GM06990 (cell line): ENCODE results near the gene EMC4.

DNA sequence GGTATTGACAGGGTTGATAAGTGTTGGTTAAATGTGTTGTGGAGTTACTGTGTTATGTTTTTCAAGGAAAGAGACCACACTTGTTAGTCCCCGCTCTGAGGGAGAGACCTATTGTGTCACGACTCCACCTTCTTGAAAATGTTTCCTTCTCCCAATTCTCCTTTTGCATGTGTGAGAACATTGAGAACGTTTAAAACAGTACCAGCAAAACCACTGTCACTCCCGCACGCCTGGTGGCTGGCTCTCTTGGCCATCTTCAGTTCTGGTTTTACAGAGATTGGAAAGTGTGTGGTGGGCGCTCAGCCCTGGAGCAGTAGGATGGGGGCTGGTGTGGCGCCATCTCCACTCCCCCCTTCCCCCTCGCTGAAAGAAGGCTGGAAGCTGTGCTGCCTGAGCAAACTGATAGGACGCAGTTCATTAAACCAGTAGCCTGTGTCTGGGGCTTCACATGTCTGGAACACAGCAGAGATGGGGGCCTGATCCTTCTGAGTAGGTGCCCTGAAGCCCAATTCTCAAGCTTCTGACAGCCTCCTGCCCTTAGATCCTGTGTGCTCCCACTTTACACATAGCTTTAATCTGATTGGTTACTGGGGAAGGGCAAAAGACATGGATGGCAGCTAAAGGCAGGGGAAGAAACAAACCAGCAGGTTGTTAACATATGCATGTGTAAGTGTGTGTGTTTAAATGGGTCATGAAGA is 5.7 kb downstream of the KLF13 start:
- RRBS: no CpG with 5 or more reads among the region's 9 CpGs

- RRBS: no CpG with 5 or more reads among the region's 15 CpGs
Observed at GRCh38 chr15:31339546-31340450, 13.2 kb downstream of the KLF13 start.

DNA sequence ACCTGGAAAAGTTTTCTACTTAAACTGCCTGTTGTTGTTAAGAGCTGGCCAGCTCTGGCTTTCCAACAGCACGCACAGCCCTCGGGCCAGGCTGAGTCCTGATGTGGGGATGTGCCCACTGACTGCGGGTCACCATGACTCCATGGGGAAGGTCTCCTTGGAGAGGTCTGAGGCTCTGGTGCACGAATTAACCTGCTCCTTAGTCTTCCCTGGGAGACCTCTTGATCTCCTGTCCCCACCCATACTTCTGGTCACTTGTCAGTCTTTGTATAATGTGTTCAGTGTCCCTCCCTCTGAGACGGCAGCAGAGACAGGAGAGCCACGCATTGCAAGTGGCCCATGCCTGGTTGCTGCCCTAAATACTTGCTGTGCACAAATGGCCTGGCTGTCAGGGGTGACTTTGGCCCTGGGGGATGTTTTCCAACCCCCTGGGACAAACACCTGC is 17.0 kb downstream of the KLF13 start:
- RRBS: no CpG with 5 or more reads among the region's 6 CpGs

DNA sequence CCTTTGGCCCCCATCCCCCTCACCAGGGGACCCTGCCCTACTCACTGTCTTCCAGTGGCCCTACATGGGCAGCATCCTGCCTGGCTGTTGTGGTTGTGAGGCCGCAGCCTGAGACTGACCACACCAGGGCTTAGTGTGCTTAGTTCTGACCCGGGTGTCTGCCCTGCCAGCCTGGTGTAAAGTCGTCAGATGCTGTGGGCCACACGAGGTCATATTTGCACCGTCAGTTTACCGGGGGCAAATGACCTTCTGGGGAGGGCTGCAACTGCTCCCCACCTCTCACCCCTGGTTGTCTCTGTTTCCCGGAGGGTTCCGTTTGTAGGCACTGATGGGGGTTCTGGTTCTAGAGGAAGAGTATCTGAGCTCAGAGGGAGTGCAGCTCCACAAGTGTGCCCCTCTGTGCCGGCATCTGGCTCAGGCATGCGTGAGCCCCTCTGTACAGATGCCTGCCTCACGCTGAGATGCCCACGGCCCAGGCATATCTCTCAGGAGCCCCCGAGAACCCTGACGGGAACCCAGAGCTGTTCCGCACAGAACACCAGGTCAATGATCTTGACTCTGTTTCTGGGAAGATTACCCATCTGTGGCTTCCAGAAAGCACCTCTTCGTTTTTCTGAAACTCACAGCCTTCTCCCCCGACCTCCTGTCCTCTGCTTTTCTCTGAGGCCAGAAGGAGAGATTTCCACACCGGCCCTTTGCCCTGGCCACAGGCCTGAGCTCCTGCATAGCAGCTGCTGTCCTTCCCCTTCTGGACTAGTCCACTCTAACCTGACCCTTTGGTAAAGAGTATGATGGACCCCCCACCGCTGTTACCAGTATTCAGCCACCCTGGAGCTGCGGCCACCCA is 19.2 kb downstream of the KLF13 start:
- RRBS: 6% methylated on average over 8 of the region's 20 CpGs

- RRBS: 10% methylated on average over 2 of the region's 15 CpGs
Observed at GRCh38 chr15:31361032-31362085, 34.7 kb downstream of the KLF13 start.

GRCh38 chr15:31364174-31365175 is 37.8 kb downstream of the KLF13 start:
- RRBS: no CpG with 5 or more reads among the region's 12 CpGs

- RRBS: no CpG with 5 or more reads among the region's 21 CpGs
Observed at GRCh38 chr15:31373049-31373689, 46.5 kb downstream of the KLF13 start.

DNA sequence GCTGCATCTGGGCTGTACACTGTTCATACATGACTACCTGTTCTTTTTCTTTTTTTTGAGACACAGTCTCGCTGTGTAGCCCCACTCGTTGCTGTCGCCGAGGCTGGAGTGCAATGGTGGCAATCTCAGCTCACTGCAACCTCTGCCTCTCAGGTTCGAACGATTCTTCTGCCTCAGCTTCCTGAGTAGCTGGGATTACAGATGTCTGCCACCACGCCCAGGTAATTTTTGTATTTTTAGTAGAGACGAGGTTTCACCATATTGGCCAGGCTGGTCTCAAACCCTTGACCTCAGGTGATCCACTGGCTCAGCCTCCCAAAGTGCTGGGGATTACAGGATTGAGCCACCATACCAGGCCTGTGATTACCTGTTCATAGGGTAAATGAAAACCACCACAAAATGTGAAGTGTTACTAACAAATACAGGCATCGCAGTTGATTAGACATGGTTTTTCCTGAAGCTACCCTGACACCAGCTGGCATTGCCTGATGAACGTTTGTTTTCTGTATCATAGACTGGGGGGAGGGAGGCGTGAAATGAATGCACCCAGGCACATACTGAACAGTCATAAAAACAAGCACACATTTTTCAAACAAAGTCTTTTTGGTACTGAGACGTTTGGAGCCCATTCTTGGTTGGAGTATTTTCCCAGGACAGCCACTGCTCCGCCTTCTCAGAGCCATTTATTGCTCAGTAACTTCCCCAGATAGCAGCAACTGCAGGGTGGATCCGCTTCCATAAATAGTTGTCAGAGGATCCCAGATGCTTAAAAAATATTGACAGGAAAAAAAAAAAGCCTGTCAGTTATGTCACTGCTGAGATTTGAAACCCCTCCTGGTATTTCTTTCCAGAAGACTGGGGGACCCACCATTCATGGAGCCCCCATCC is 52.3 kb downstream of the KLF13 start:
- RRBS: no CpG with 5 or more reads among the region's 14 CpGs

DNA sequence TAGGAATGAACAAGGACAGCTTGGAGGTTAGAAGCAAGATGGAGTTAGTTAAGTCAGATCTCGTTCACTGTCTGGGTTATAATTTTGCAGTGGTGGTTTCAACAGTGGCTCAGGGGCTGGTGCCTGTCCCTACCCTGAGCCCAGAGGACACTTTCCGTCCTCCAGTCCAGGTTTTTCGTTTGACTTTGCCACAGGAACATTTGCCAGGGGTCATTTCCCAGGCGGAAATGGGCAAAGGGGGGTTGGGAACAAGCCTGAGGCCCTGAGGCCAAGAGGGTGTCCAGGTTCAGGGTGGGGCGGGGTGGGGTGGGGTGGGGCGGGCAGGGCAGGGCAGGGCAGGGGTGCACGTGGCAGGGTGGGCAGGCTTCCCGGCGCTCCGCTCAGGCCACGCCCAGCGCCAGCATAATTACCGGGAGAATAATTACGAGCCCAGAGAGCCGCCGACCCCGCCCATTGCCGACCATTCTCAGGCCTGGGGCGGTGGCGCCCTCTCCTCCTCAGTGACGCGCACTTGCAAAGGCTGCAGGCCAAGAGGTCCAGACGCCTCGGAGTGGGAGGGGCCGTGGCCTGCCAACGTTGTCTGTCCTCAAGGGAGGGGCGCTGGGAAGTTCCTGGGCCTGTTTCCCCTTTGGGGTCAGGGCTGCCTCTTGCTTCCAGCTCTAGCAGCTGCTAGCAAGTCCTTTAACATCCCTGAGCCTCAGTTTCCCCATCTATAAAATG is 70.5 kb downstream of the KLF13 start:
- RRBS: 9% methylated on average over 6 of the region's 27 CpGs

DNA sequence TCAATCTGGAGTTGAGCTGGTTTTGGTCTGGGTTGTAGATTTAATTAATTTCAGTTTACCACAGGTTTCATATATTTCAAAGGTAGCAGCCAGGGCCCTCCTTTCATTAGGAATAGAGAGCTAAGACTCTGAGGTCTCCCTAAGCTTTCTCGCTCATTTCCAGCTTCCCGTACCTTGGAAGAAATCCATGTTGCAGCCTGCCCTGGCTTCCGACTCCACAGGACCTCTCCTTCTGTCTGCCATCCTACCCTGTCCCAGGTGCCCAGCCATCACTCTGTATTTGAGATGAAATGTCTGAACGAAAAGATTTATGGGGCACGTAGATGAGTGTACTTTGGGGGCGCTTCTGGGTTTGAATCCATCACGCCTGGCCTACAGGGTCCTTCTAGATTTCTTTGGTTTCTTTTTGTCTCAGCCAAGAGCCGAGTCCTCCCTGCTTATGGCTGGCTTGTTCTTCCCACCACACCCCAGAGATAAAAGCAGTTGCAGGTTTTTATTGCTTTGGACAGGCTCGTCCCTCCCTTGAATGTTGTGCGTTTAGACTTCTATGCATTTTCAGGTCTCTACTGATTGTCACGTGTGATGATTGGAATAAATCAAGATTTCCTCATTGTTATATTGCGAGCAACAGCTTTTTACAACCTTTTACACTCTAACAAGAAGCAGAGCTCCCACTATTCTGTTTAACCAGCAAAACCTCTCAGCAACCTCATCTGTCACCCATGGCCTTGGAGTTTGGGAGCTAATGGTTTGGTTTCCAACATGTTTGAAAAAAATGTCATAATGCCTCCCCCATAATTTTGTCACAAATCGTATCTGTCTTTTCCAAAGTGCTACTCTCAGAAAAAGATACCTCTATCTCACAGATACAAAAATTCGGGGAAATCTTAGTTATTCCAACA is 55.1 kb upstream of the OTUD7A start:
- RRBS: no CpG with 5 or more reads among the region's 14 CpGs

- RRBS: 71% methylated on average over 2 of the region's 17 CpGs
Observed at GRCh38 chr15:32861832-32862311, 144.1 kb downstream of the GREM1 start.

- RRBS: 8% methylated on average over 10 of the region's 28 CpGs
Observed at GRCh38 chr15:33067256-33068548, 126.8 kb downstream of the FMN1 start.

- RRBS: 3% methylated on average over 36 of the region's 69 CpGs
Observed at GRCh38 chr15:34038218-34038888, 651 bp downstream of the AVEN start.

DNA sequence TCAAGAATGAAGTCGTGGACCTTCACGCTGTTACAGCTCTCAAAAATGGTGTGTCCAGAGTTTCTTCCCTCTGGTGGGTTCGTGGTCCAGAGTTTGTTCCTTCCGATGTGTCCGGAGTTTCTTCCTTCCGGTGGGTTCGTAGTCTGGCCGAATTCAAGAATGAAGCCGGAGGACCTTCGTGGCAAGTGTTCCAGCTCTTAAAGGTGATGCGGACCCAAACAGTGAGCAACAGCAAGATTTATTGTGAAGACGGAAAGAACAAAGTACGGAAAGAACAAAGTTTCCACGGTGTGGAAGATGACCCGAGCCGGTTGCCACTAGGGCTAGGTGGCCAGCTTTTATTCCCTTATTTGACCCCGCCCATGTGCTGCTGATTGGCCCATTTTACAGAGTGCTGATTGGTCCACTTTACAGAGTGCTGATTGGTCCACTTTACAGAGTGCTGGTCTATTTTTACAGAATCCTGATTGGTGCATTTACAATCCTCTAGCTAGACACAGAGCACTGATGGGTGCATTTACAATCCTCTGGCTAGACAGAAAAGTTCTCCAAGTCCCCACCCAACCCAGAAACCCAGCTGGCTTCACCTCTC is 10.2 kb downstream of the KATNBL1 start:
- RRBS: 100% methylated on average over 2 of the region's 17 CpGs

GRCh38 chr15:34224750-34225146 is at the start of gene EMC4:
TSS of gene EMC4 (plus strand) at chr15:34225016.
- RRBS: 4% methylated on average over 7 of the region's 19 CpGs

GRCh38 chr15:34662933-34663574 is 79.6 kb upstream of the GOLGA8B start:
- RRBS: no CpG with 5 or more reads among the region's 1 CpG

DNA sequence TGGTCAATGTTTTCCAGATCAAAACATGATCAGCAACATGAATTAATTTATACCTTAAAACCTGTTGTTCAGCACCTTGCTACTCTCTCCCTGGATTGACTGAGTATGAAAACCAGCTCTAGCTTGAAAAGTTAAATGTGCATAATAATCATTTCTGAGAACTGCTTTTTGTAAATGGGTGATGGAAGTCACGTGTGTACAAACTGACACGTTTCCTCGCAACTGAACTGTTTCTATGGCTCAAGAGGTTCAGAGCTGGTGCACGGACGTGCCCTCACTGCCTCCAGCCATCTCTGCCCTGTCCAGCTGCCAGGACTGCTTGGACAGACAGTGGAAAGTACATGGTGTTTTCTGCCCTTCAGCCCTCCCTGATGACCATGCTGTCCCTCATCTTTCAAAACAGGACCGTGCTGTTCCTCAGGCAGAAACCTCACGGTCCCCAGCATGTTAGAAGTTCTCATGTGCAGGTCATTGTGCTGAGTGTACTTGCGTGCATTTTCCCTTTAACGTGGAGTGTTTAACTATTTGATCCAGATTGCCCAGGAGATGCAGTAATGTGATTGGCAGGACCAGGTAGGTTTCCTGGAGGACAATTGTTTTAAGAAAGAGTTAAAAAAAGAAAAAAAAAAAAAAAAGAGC is 38.7 kb downstream of the GJD2 start:
- RRBS: no CpG with 5 or more reads among the region's 9 CpGs

GRCh38 chr15:35357880-35358339 is 188.1 kb downstream of the DPH6 start:
- RRBS: no CpG with 5 or more reads among the region's 1 CpG

DNA sequence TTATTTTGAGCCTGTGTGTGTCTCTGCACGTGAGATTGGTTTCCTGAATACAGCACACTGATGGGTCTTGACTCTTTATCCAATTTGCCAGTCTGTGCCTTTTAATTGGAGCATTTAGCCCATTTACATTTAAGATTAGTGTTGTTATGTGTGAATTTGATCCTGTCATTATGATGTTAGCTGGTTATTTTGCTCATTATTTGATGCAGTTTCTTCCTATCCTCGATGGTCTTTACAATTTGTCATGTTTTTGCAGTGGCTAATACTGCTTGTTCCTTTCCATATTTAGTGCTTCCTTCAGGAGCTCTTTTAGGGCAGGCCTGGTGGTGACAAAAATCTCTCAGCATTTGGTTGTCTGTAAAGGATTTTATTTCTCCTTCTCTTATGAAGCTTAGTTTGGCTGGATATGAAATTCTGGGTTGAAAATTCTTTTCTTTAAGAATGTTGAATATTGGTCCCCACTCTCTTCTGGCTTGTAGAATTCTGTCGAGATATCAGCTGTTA is 156.2 kb downstream of the DPH6 start:
- RRBS: no CpG with 5 or more reads among the region's 3 CpGs